Spinal cord (tissue), 3 donors: ENCODE measurements around a stretch of chr22.

DNA sequence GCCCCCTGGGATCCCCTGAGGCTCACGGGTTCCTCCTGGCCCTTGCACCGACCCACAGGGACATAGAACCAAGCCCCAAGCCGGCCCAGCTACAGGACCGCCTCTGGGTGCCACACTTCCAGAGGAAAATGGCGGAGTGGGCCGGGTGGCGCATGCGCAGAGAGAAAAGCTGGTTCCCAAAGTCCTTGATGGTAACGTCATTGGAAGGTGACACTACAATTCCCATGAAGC lies 2712.4 kb upstream of the OR11H1 start:
- PRO-cap = no peak
- RAMPAGE, long total RNA = no peak

DNA sequence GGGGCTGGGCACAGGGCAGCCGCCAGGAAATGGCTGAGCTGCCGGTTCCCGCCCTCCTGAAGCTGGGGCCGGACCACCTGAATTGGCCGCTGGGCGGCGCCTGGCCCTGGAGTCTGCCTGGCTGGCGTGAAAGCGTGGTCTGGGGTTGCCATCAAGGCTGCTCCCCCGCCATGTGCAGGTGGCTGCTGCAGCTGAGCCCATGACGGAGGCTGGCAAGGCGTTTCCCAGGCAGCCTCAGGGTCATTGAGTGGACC lies 85.8 kb downstream of the POTEH start:
- PRO-cap = no peak
- RAMPAGE, long total RNA = no peak

GRCh38 chr22:16679633-16680059 lies 87.0 kb upstream of the CCT8L2 start:
- PRO-cap = no peak
- RAMPAGE, long total RNA = no peak

DNA sequence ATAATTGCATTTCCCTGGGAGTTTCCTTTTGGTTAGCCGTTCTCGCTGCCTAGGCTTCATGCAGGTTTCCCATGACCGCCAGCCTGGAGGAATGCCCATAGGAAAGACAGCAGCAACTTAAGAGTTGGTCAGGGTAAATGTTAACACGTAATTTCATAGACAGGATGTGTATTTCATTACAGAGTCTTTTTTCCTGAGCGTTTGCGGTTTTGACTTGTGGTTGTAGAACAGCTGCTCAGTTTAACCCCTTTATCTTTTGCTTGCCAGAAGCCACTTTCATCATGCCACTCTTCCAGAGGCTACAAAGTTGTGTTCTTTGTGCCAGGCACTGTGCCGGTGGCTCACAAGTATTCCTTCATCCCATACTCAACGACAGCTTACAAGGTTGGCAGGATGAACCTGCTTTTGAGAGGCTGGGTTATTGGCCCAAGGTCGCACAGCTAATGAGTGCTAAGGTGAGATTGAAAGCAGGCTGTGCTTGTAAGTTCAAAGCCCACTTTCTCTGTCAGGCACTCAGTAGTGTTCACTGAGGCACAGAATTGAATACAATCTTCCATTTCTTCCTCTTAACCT lies 3.0 kb downstream of the IL17RA start:
- PRO-cap = no peak
- RAMPAGE, long total RNA = no peak

- PRO-cap = no peak
- RAMPAGE, long total RNA = no peak
Measured at GRCh38 chr22:17260943-17261444, 41.8 kb upstream of the ADA2 start.

DNA sequence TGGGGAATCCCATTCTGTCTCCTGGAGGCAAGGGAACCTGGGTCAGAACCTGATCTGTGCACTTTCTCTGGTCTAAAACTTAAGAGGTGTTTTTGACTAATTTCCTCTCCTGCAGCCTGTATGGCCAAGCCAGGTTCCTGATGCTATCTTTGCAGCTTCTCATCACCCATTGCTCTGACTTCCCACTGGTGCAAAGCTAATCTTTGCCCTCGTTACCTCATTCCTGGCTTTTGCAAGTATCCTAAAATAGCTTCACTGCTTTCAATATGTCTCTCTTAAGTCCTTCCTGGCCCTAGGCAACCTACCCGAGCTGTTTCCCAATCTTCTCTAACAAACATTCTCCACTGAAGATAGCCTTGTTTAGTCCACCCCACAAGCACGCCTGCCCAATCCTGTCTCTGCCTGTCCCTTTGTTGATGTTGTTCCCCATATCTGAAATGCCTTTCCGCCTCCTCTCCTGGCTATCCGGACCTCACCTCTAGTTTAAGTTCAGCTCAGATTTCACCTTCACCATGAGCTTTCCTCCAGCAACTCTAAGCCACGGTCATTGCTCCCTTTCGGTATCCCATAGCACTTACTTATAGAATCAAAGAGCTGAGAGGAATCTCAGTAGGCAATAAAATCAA lies 30.1 kb upstream of the CECR2 start:
- PRO-cap = no peak
- RAMPAGE, long total RNA = no peak

DNA sequence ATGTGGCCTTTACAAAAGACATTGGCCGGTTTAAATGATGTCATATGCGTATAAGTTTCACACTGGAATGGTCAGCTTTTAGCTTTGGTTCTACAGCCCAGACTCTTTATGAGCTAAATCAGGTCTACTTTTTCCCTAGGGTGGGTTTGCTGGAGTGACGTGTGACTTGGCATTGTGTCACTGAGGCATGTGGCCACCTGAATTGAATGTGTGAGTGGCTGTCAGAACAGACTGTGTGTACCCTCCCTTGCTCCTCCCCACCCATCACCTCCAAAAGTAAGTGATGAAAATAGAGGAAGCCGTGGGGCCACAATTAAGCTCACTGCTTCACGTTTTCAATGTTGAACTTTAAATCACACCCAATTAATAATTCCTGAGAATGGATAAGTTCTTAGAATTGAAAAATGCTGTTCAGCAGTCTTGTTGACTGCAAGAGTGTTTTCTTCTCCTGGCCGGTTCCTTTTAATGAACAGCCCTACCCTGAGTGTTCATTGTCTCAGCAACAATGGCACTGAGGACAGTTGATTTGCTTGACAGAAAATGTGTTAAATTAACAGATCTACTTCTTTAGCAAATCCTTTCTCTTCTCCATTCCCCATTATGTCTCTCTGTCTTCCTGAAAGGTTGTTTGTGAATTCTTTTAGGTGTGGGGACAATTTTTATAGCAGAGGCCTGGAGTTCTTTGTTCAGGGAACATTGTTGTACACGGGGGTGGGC lies 11.3 kb downstream of the CECR2 start:
- PRO-cap = no peak
- RAMPAGE, long total RNA = no peak

DNA sequence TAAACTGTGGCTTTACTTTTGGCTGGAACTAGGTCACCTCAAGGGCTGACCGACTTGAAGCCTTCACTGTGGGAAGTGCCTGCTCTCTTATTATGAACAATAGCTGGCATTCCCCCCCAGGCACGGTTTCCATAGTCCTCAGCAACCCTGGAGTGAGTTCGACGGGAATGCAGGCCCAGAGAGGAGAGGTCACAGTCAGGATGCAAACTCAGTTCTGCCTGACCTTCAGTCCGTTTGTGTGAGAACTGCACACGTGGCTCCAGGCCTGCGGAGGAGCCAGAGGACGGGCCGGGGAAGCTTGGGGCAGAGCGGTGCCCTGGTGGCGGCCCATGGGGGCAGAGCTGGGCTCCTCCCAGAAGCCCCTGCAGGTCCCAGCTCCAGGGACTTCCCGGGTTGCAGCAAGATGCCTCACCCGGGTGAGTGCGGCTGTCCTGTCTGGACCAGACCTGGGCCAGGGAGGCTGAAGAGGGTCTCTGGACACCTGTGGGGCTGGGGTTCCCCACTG lies 17.2 kb downstream of the SLC25A18 start:
- PRO-cap = no peak
- RAMPAGE, long total RNA = no peak

GRCh38 chr22:17701953-17702676 lies 63.6 kb downstream of the BCL2L13 start:
- PRO-cap = no peak
- RAMPAGE, long total RNA = no peak

- PRO-cap = no peak
- RAMPAGE, long total RNA = no peak
Measured at GRCh38 chr22:17706313-17707000, 67.8 kb downstream of the BID start.

DNA sequence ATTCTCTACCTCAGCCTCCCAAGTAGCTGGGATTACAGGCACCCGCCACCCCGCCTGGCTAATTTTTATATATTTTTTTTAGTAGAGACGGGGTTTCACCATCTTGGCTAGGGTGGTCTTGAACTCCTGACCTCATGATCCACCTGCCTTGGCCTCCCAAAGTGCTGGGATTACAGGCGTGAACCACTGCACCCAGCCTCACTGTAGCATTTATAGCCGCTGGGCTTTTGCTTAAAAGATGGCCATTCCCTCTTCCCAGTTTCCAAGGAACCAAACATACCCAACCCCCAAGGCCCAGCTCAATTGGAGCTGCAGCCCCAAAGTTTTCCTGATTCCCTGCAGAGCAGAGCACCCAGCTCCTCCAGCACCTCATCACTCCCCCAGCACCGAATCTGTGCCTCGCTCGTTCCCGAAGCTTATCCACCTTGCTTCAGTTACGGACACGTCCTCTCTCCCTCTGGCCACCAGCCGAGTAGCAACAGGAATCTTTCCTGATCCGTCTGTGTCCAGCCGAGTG lies 32.6 kb downstream of the BID start:
- PRO-cap = no peak
- RAMPAGE, long total RNA = no peak

DNA sequence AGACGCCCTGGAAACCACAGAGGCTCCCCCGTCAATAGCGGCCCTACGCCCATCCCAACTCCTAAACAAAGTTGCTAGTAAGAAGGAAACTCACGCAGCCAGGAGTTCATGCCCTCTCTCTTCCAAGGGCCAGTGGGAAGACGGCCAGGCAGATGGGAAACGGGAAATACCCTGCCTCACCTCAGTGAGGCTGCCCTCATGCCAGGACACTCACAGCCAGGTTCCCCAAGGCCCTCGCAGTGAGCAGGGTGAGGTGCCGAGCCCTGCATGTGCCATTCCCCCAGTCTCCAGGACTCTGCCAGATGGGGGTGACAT lies 20.7 kb downstream of the BID start:
- PRO-cap = no peak
- RAMPAGE, long total RNA = no peak

- PRO-cap = no peak
- RAMPAGE, long total RNA = no peak
Measured at GRCh38 chr22:17767201-17767869, 6.9 kb downstream of the BID start.

- PRO-cap = no peak
- RAMPAGE, long total RNA = no peak
Measured at GRCh38 chr22:17778302-17778811, 4.1 kb upstream of the BID start.

GRCh38 chr22:17785066-17785572 lies 10.8 kb upstream of the BID start:
- PRO-cap = no peak
- RAMPAGE, long total RNA = no peak

DNA sequence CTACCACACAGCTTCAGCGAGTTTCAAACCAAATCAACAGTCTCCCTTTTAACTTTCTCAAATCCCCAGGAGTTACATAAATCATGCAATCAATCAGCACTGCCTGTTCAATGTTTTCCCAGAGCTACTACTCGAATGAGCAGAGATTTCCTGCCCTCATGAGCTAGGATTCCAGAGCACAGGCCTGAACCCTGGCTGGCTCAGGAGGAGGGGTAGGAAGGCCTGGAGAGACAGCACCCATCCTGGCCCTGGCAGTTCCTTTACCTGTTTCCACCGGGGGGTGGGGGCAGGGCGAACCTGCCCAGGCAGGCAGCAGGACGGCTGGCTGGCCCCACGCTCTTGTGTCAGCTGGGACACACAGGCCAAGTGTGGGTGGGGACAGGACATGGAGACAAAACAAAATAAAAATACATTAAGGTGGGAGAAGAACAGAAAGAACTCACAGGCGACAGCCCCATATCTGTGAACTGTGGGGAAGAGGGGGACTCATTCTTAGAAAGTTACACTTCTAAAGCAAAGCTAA lies 109.8 kb upstream of the BID start:
- PRO-cap = no peak
- RAMPAGE, long total RNA = no peak

DNA sequence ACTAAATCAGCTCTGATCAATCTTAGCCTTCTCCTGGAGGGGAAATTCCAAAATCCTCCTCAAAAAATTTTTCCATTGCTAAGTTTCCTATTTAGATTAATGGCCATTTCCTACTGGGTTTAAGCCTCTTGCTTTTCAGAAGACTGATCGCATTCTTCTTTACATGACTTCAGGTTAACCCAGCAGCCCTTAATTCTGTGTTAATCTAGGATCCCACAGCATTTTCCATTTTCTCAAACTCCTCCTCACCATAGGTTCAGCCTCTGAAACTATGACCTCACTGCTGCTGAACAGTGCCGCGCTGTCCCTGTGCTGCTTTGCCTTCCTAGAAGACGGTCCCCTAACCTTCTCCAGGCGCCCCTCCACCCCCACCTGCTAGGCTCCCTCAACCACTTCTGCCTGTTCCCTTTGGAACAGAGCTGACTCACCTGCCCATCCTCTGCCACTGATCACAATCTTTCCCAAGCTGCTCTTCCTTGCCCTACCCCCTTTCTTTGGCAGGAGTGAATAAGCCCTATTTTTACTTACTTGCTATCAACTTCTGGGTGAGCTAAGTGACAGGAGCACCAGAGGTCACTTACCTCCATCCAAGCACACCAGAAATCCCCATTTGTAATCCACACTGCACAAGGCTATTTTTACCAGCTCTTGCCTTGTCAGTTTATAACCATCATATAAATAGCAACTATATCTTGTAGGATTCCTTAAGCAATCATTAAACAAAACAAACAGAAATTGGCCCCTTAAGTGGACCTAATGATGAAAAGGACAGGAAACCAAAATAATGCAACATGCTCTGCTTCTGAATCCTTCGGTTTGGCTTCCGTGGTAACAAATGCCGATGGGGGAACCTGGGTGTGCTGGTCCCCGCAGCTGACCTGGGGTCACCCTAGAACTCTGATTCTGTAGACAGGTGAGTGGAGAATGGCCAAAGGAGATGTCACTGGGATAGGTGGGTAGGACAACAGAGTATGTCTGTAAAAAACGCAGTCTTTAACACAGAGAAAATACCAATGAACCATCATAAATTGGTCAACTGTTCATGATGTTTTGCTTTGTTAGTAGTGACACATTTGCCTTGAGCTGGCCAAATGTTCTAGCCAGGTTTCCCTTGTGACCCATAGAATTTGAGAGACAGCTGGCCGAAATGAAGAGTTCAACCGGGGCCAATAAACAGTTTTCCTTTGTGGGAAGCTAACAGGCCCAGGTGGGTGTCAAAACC lies 116.1 kb upstream of the BID start:
- PRO-cap = no peak
- RAMPAGE, long total RNA = no peak

DNA sequence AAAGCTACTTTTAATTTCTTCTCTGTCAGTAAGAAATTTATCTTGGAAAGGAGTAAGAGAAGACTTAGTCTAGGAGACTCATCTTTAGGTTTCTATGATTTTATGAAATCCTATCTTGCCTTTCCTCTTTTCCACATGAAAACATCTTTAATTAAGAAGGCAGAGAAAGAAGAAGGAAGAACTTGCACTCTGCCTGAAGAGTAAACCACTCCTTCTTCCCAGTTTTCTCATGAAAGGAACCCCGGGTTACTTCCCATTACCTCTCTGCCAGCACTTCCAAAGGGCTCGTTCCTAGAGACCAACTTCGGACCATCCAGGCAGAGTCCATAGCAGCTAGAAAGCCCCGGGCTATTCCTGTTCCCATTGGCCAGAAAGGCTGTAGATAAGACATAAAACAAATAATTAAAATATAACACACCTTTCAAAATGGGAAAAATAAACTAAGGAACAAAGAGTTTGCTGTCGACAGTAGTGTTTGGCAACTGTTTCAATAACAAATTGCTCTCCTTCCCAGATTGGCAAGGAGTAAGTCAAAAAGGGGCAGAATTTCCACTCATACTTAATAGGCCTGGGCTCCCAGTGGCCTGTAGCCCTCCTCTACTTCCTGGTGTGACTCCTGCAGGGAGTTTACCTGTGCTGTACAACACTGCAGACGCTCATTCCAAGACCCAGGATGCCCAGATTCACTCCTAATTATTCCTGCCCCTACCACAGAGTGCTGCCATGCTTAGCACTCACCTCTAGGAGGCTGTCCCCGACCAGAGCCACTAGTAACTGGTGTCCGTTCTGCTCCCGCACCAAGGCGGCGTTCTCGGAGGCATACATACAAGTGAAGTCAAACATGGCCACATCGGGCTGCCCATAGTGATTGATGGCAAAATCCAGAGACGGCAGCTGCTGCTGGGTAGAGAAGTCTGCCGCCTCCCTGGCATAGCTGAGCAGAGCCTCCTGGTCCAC lies 122.0 kb upstream of the BID start:
- PRO-cap = no peak
- RAMPAGE, long total RNA = no peak

- PRO-cap = no peak
- RAMPAGE, long total RNA = no peak
Measured at GRCh38 chr22:17919970-17921096, 104.0 kb downstream of the MICAL3 start.

DNA sequence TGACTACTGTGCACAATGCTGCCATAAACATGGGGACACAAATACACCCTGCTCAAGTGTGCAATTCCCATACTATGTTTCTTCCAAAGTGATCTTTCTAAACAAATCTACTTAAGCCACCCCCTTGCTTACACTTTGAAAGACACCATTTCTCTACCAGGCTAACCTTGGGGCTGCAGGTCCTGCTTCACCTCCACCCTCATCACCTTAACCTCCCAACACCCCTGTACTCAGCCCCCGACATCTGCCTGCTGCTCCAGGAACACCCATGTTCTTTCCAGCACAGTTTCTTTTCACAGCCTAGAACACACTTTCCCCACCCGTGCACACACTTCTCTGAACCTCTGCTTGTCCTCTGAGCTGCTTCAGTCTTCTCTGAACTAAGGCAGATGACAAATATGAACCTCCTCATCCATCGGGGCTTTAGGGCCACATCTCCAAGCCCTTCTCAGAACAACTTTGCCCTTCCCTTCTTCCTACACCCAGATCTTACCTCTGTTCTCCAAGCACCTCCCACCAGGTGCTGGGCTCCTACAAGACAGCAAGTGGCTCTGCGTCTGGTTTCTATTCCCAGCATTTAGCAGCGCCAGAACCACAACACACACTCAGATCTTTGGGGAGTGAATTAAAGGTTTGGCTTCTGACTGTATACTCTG lies 96.9 kb downstream of the MICAL3 start:
- PRO-cap = no peak
- RAMPAGE, long total RNA = no peak